NCI-H460 (cell line): ENCODE measurements around a stretch of chr10.

GRCh38 chr10:133526755-133527158, 406 bp upstream of the CYP2E1 start:
RAMPAGE:
- cytosol, long total RNA, result no peak
- long total RNA, result no peak
- nucleus, long total RNA, result no peak